Occipital lobe (tissue), 2 donors: ENCODE measurements around a stretch of chr2.

DNA sequence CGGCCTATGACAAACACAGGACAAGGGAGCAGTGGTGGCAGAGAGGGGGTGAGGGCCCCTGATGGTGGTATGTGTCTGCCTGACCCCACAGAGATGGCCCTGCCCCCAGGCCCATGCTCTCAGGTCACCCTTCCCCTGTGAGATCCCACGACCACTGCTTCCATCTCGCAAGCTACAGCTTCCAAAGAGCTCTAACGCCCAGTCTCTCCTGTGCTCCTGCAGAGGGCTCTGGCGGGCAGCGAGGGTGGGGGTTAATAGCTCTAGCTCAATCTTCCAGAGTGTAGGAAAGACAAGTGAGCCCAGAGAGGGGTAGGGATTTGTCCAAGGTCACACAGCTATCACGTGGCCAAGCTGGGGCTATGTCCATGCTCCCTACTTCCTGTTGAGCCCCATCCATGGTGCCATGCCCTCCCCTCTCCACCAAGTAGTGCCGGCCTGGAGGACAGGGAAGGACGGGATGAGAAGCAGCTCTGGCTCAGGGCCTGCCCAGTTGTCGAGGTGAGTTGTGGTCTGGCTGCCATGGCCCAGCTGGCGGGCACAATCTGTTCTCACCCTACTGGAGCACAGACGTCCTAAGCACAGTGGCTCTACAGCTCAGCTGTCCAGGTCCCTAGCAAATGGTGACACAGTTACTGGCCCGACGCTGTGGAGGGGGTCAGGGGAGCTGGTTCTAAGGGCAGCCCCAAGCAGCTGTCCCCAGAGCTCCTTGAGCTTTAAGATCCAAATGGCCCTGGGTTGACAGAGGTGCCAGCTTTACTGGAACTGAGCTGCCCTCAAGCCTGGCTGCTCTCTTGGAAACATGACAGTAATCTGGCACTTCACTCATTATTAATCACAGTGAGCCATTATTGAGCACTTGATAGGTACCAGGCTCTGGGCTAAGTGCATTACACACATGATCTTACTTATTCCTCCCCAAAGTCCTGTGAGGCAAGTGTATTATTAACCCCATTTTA lies 32.8 kb downstream of the KCNK3 start:
- RAMPAGE, long total RNA = no peak

DNA sequence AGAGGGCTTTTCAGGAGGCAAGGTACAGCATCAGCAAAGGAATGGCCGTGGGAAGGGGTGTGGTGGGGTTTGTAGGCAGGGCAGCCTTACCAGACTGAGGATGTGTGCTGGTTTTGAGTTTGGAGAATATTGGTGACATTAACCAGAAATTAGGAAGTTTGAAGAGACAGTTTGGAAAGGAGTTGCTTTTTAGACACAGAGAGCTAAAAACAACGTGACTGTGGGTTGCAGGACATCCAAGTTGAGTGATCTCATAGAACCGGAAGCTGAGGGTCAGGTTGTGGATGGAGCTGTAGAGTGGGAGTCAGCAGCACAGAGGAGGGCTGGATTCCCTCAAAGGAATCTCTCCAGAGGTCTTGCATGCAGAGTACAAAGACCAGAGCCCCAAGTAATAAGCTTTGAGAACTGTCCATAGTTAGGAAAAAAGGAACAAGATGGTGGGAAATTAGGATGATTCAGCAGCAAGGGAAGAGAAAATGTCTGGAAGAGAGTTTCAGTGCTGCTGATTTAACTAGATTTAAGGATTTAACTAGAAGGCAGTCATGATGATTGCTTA lies 9.3 kb downstream of the MAPRE3 start:
- RAMPAGE, long total RNA = no peak

- RAMPAGE, long total RNA = no peak
Measured at GRCh38 chr2:27041411-27042559, 9.0 kb downstream of the TMEM214 start.

- RAMPAGE, long total RNA = no peak
Measured at GRCh38 chr2:27080095-27080575, 1.7 kb downstream of the EMILIN1 start.

- RAMPAGE, long total RNA = no peak
Measured at GRCh38 chr2:27096985-27097532, 10.5 kb downstream of the KHK start.

DNA sequence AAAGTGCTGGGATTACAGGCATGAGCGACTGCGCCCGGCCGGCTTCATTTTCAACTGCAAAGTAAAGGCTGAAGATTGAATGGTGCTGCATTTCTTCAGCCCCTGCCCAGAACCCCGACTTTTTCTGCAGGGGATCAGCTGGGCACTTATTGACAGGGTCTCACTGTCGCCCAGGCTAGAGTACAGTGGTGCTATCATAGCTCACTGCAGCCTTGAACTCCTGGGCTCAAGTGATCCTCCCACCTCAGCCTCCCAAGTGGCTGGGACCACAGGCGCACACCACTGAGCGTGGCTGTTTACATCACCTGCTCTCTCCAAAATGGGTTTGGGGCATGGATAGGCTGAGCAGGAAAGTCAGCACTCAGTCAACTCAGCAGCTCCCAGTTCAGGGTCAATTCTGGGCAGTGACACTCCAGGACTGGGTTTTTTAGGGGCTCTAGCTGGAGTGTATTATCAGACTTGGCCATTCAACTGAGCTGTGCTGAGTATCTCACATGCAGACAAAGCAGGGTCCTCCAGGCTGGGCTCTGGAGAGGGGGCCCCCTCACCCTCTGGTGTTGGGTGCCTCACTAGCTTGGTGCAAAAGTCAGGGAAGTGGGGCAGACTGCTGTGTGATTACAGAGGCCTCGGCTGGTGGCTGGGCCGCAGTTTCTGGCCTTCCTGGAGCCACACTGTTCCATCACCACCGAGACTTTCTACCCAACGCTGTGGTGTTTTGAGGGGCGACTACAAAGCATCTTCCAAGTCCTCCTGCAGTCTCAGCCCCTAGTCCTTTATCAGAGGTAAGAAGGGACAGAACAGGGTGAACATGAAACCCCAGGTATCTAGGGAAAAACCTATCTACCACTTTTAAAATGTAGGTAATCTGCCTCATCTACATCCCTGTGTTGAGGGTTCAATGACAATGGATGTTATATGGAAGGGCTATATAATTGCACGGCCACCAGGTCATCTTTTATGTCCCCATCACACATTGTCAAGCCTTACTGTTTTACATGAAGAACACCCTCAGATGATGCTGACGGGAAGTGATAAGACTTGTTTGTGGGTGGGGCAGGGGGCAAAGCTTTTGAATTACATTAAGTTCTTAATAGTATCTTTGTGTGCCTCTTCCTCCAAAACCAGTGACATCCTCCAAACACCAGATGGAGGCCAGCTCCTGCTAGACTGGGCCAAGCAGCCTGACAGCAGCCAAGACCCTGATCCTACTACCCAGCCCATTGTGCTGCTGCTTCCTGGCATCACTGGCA lies 4.6 kb downstream of the ABHD1 start:
- RAMPAGE, long total RNA = no peak

GRCh38 chr2:27305898-27306316 lies 2.3 kb downstream of the UCN start:
- RAMPAGE, long total RNA = no peak

- RAMPAGE, long total RNA = no peak
Measured at GRCh38 chr2:27342773-27343631, 13.6 kb downstream of the GTF3C2 start.

DNA sequence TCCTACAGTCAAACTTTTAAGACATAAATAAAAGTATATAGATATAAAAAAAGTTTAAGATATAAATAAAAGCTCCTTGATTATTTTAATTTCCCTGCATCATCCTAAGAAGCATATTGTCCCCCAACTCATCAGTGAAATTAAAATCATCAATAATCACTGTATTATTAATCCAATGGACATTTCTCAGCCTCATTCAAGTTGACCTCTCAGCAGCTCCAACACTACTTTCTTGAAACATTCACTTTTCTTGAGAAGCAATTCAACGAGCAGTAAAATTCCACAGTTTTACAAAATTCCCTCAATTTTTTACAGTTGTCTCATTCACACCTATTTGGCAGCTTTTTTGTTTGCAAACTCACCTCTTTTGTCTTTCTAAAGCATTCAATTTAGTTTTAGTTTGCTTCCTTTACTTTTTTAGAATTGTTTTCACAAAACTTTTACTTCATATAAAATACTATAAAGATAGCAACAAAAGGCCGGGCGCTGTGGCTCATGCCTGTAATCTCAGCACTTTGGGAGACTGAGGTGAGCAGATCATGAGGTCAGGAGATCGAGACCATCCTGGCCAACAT lies 3.8 kb downstream of the GTF3C2 start:
- RAMPAGE, long total RNA = no peak

DNA sequence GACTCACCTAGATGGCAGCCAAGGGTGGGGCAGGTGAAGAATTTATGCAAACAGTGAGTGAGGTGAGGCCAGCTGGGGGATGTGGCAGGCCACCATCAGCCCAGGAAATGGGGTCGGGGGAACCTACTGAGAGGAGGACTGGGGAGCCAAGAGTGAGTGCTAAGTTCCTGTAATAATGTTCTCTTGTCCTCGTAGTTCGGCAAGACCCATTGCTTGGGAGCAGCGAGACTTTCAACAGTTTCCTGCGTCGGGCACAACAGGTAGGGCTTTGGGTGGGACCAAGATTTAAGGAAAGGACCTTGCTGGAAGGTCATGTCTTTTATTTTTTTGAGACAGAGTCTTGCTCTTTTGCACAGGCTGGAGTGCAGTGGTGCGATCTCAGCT lies 2.6 kb downstream of the SNX17 start:
- RAMPAGE, long total RNA = no peak

DNA sequence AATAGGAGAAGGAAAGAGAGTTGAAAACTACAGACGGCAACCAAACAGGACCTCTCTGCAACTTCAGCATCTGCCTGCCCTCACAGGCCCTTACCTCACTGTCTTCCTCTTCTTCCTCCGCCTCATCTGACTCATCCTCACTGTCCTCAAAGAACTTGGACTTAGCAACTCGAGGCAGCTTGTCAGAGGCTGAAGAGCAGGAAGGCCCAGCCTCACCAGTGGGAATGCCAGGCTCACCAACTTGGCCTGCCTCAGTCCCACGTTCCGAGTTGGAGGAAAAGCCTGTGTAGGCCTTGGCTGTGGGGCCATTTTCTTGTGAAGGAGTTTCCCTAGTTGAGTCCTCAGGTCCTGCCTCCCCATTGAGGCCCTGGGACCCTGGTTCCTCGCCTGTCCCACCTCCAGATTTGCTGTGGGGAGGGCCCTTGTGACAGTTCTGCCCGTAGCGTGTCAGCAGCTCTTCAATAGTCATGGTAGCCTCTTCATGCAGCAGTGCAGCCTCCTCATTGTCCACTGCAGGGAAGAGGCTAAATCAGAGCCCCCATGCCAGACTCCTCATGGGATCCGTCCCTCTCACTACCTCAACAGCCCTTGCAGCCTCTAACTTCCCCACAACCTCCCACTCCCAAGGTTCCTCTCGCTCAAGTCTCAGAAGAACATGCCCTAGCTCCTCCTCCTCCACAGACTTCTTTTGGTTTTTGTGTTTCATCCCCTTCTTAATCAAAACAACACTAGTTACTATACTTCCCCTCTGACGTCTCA lies 4.2 kb upstream of the ZNF513 start:
- RAMPAGE, long total RNA = no peak

- RAMPAGE, long total RNA = no peak
Measured at GRCh38 chr2:27496953-27497559, 417 bp downstream of the GCKR start.

- RAMPAGE, long total RNA = no peak
Measured at GRCh38 chr2:27507201-27507906, 10.7 kb downstream of the GCKR start.

- RAMPAGE, long total RNA = no peak
Measured at GRCh38 chr2:27664052-27664669, 472 bp downstream of the SLC4A1AP start.

DNA sequence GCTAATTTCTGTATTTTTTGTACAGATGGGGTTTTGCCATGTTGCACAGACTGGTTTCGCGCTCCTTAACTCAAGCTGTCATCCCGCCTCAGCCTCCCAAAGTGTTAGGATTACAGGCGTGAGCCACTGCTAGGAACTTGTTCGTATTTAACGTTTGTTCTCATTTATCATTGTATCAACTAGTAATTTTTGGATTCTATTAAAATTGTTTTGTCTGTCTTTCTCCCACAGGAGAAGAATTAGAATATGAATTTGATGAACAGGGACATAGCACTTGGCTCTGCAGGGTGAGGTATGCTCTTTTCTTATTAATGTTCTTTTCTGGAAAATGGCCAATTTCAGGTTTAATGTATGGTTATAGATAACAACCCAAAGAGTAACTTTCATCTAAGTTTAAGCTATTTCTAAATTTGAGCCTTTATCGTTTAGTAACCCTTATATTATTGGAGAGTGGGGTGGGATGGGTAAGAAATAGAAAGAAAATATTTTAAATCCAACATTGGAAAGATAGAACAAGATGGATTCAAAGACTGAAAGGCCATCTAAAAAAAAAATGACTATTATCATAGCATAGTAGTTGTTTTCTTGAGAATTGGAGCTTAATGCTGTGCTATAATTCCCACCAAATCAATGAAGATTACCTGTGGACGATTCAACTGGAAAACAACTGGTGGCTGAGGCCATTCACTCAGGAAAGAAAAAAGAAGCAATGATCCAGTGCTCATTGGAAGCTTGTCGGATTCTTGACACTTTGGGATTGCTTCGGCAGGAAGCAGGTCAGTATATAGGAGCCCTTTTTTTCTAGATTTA lies 5.1 kb downstream of the SLC4A1AP start:
- RAMPAGE, long total RNA = no peak

DNA sequence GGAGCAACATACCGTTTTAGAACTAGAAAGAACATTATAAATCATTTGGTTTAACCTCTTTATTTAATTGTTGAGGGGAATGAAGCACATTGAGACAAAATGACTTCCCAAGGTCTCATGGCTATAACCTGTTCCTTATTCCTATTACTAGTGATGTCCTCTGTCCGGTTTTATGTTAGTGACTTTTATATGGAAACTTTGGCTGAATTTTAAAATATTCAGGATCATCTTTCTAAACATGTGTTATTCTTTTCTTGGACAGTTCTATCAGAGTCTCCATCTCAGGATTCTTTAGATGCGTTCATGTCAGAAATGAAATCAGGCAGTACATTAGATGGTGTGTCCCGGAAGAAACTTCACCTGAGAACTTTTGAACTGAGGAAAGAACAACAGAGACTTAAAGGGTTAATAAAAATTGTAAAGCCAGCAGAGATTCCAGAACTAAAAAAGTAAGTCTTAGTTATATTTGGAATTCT lies 13.8 kb downstream of the SLC4A1AP start:
- RAMPAGE, long total RNA = no peak

DNA sequence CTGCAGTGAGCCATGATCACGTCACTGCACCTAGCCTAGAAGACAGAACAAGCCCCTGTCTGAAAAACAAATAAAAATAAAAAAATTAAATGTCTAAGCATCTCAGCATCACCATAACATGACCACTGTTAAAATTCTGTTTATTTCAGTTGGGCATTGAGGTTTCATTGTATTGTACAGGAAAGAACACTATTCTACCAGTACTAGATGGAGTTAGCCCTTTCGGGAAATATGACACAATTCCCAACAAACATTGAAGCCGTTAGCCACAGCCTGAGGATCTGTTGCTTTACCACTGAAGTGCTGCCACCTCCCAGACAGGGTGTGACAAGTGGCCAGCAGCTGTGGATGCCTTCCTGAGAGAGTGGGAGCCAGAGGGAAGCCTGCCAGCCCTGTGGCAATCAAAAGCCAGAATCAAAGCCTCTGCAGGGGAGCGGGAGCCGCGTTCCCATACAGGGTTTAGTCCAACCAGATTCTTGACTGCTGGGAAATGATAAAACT lies 37.9 kb downstream of the SLC4A1AP start:
- RAMPAGE, long total RNA = no peak

DNA sequence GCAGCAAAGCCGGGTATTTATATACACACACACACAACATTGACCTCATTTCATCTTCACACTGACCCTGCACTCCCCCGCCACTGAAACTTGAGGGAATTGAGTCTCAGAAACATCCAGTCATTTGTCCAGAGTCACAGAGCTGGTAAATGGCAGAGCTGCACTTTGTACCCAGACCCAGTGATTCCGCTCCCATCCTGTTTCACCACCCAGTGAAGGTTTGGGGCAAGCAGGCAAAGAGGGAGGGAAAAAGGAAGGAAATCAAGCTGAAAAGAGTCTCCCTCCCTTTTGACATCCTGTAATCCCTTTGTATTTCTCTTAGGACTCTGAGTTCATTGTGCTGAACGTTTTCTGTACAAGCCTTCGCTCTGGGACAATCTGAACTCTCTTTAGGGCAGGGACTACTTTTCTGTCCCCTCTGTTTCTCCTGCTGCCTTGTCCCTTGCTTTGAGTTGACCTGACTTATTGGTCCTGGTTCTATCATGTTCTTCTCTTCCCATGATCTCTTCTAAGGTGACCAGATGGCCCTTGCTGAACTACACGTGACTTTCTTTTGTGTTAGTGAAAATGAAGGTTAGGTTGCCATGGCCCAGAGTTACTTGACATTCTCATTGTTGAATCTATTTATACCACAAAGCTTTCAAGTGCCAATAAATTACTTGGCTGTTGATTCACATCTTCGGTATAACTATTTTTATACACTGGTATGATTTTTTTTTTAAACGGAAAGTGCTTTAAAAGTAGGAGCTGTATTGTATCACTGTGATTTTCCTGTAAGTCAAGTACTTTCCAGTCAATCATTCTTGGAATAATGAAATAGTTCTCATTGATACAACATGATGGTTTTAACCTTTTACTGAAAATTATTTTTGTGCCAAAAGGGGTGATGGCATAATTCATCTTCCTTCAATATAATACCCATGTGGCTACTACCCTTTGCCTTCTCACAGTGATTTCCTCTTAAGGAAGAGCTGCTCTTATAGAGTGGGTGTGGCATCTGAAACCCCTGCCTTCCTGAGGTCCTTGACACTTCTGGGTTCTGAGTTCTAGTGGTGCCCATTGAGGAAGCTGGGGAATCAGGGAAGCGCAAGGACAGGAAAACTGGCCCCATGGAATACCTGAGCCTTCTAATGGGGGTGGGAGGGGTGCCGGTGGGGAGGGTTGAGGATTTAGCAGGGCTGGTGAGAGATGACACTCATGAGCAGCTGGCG lies 24.4 kb downstream of the MRPL33 start:
- RAMPAGE, long total RNA = no peak

GRCh38 chr2:27796944-27797883 lies 25.7 kb downstream of the MRPL33 start:
- RAMPAGE, long total RNA = no peak

DNA sequence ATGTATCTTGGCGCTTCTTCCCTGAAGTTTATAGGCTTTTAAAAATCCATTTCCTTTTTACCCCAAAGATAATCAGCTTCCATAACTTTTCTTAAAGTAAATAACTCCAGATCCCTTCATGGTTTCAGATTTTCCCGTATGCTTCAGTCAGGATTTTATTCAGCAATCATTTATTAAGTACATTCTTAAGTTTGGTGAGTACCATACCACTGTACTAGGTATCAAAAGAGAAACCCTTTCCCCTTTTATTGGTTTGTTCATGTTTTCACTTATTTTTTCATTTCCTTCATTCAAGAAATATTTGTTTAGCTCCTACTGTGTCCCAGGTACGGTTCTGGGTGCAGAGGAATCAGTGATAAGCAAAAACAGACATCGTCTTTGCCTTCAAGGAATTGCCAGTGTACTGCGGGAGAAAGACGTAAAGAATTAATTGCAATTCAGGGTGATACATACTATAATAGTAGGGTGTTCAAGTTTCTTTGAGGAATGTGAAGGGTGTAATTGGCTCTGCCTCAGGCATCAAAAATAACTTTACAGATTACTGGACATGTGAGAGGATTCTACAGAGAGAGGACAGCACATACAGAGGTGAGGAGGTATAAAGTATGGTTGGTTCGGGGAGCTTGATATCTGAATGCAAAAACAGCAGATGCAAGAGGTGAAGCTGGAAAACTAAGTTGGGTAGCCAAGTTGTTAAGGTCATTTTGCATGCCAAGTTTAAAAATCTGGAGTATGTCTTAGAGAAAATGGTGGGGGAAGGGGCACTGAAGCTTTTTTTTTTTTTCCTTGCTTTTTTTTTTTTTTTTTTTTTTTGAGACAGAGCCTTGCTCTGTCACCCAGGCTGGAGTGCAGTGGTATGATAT lies 227.7 kb upstream of the FOSL2 start:
- RAMPAGE, long total RNA = no peak